Ascending aorta (tissue), 1 donor: ENCODE measurements around the genes GOT2 and CDH5.

GRCh38 chr16:58542174-58542750 is 26.9 kb downstream of the SETD6 start:
- PRO-cap, result no peak

DNA sequence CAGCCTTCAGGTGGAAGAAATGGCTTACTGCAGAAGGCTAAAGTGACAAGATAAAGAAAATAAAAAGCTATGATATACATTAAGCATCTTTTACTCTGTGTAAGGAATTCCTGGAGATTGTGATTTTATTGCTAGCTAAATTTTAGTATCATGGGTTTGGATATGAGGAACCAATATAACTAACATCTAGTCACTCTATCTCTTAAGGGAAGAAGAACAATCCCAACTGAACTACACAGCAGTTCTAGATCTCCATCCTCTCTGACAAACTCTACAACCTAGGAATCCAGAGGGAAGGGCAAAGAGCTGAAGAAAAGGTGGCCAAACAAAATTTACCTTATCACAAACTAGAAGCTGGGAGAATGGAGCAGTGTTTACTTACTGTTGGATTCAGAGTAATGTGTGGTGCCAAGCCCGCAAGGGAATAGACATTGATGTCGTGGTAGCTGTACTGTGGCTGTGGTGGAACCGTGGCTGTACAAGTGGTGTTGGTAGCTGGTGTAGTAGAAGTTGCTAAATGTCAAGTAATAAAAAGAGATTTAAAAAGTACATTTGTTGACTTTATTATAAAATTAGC is 29.8 kb downstream of the SETD6 start:
- PRO-cap, result no peak

- PRO-cap, result no peak
Observed at GRCh38 chr16:58586259-58586896, 43.2 kb downstream of the CNOT1 start.

DNA sequence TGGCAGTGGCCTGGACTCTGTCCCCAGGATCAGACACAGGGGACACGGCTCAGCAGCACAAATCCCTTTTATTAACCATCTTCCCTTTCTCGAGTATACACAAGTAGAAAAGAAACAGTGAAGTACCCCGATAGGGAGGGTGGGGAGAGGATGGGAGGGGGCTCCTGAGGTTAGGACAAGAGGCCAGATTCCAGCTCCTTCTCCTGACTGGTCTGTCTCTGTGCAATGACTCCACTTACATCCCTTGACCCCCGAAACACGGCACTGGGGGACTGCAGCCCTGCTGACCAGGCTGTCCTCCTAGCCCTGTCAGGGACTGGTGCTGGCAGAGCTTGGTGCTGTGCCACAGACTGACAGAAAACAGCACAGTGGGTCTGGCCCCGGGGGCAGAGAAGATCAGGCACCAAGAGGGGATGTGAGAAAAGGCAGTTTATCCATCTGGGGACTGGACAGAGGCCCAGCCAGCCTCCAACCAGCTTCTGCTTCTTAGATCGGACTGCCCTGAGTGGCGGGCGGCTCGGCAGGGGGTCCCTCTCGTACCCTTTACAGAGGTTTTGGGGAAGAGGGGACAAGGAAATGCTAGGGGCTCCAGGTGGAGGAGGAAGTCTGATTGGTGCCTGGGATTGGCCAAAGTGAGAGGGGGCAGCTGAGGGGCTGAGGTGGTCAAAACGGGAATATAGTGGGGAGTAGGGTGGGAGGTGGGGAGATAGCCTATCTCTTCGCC is 19.3 kb downstream of the SLC38A7 start:
- PRO-cap, result no peak

- PRO-cap, result no peak
Observed at GRCh38 chr16:58726991-58727873, 6.9 kb downstream of the GOT2 start.

DNA sequence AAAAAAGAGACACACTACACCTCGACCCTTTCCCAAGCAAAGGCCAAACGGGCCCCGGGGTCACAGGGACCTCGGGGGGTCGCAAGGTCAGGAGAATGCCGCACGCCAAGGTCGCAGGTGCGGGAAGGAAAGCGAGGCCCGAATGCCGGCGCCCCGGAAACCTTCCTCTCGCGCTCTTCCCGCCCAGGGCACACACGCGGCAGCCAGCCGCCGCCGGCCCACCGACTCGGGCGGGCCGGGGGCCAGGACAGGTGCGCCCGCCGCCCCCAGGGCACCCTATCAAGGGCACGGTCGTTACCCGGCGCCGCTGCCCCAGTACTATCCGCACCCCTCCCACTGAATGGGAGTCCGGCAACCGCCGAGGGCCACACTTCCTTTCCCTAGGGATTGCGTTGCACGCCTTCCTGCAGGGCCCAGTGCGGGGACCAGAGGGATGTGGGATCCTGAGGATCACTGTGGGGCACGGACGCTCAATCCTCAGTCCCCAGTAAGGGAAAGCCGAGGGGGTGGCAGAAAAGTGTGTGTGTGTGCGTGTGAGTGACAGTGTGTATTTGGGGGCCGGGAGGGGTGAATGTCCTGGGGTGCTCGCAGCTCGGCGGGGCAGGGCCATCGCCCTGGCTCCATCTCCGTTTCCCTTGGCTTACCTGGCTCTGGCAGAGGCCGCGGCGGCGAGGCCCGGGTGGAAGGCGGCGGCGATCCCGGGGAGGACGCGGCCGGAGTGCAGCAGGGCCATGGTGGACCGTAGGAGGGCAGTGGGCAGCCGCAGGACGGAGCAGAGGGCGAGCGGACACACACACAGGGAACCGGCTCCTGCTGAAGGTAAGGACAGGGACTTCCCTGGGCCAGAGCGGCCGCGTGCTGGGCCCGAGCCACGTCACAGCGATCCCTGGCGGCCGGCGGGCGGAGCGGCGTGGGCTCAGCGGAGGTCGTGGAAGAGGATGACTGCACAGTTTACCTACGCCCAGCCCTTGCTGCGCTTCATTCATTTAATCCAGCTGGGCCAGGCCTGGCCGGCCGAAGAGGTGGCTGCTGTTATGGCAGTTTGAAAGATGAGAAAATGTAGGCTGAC is at the start of gene GOT2:
TSS of gene GOT2 (minus strand) at position 821 of the 1,069 bp plus-strand sequence.
- PRO-cap, result no peak

DNA sequence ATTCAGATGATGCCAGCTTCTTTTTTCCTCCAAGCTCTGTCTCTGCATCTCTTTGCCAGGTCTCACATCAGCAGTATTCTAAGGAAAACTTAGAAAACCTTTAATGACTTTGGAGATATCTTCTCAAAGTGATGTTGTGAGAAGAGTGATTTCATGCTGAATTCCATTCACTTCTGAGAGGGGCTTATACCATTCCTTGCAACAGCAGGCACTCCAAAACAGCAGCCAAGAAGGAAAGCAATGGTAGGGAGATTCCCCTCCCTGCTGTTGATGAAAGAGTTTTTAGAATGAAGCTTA is 1457.1 kb downstream of the CDH11 start:
- PRO-cap, result no peak

- PRO-cap, result unidirectional peak, plus-strand start at chr16:65120020
Observed at GRCh38 chr16:65119797-65120473, 1.9 kb downstream of the CDH11 start.

DNA sequence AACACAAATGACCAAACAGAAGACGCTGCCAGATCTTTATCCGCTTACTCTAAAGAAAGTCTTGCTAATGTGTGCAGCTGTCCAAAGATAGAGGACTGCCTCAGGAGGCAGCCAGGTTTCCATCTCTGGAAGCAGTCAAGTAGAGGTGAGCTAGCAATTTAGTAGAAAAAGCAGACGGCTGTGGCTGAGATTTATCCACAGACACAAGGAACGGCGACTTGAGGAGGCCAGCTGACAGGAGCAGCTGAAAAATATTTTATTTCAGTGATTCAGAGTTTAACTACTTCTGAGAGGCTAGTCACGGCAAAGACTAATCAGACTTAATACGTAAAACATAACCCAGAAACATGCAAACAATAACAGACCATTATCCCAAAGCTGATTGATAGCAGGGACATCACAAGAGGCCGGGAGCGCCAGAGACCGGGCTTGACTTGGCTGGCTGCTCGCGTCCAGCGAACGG is 611.3 kb upstream of the CDH5 start:
- PRO-cap, result no peak

DNA sequence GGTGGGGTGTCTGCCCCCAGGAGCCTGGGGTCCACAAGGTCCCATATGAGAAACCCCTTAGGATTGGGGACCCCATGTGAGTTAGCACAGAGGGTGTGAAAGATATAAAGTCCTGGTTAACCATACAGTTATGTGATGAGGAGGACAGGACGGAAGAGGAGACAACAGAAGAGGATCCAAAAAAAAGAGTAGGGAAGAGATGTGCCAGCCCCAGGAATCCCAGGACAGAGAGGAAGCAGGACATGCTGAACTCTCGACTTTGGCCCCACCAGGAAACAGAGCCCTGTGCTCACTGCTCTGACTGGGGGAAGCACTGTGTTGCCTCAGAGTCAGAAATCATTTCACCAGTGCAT is 421.1 kb upstream of the CDH5 start:
- PRO-cap, result no peak

GRCh38 chr16:66127649-66128030 is 238.9 kb upstream of the CDH5 start:
- PRO-cap, result no peak

DNA sequence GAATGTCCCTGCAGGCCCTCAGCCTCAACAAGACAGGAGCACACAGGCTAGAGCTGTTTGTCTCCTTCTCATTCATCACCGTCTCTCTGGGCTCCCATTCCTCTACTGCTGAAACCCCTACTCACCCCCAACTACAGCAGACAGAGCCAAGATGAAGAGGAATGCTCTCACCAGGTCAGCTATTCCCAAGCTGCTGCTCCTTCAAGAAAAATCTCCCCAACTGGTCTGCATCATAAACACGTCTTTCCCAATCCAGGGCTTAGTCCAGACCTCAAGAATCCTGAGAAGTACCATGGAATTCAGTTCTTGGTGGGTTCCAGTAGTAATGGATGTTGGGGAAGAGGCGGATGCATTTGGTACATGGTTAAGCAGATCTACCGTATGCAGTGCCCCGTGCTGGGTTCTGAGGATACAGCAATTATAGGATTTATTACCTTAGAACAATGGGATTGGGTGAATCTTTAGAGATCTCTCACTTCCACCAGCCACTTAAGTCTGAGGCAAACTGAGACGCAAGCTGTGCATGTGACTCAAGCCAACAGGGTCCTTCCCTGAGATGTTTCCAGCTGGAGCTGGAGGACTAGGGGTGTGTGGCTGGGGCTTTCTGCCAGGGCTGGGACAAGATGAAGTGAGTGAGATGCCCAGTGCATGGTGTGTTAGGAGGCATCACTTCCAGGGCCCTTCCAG is 232.8 kb upstream of the CDH5 start:
- PRO-cap, result no peak

- PRO-cap, result no peak
Observed at GRCh38 chr16:66359618-66360239, 6.8 kb upstream of the CDH5 start.

GRCh38 chr16:66366357-66366999 is at the start of gene CDH5:
CDH5 (plus strand) TSS chr16:66366691.
- PRO-cap, result no peak

DNA sequence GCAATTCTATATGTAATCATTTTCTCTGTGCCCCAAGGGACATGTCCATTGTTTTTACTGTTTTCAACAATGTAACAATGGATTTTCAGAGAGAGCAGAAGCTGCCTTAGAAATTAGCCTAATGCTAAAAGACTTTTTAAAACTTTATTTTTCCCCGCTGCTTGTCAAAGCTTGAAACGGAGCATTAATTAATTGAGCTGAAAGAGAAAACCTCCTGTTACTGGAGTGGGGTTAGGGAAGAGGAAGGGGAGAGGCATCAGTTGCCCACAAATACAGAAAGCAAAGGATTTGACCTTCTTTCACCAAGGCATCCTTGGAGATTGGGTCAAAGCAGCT is 26.9 kb upstream of the BEAN1 start:
- PRO-cap, result no peak

- PRO-cap, result no peak
Observed at GRCh38 chr16:66433478-66434325, 6.6 kb downstream of the BEAN1 start.

DNA sequence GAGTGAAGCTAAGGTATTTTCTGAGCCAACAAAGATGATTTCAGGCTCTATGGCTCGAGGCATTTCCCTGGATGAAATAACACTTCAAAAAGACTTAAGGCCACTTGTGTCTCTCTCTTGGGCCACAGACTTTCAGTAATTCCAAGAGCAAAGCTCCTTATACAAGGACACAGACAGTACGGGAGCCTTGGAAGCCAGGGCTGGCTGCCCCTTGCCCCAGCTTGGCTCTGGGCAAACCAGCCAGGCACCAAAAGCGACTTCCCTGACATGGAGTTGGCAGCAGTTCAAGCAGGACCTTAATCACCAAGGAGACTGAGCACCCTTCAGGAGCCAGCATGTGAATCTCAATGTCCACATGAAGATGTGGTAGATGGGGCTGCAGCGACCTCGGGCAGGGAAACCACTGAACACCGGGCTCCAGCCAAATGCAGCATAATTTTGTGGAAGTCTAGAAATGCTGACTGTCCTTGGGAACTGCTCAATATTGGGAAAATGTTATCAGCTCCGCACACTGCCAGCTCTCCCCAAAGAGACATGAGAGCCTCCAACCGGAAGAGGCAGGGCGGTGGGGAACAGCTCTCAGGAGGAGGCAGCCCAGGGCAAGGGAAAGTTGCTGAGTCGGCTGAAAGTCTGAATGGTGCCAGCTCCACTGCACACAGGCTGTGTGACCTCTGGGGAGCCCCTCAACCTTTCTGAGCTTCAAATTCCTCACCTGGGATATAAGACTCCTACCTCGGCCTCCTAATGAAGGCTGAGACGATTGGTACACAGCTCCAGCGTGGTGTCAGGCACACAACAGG is 38.9 kb downstream of the TK2 start:
- PRO-cap, result no peak

DNA sequence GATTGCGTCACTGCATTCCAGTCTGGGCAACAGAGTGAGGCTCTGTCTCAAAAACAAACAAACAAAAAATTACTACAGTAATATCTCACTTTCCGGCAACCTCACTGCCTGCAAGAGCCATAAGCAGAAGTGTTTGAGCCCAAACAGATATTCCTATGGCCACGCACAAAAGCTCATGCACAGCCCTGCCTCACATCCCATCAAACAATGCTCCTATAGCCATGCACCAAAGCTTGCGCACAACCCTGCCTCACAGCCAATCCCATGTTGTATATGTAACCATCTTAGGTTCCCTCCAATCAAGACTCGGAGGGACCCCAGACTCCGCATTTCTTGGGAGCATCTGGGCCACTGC is 37.2 kb downstream of the TK2 start:
- PRO-cap, result no peak

- PRO-cap, result no peak
Observed at GRCh38 chr16:66520320-66521180, 29.4 kb downstream of the TK2 start.

- PRO-cap, result no peak
Observed at GRCh38 chr16:66523835-66524463, 26.0 kb downstream of the TK2 start.